ENCODE data around the gene ARIH1.

GRCh38 chr15:71337087-71337944, 222.0 kb downstream of the THSD4 start:
- RRBS: no CpG with 5 or more reads among the region's 8 CpGs

- RRBS: no CpG with 5 or more reads among the region's 9 CpGs
Measured at GRCh38 chr15:71338241-71338781, 223.0 kb downstream of the THSD4 start.

DNA sequence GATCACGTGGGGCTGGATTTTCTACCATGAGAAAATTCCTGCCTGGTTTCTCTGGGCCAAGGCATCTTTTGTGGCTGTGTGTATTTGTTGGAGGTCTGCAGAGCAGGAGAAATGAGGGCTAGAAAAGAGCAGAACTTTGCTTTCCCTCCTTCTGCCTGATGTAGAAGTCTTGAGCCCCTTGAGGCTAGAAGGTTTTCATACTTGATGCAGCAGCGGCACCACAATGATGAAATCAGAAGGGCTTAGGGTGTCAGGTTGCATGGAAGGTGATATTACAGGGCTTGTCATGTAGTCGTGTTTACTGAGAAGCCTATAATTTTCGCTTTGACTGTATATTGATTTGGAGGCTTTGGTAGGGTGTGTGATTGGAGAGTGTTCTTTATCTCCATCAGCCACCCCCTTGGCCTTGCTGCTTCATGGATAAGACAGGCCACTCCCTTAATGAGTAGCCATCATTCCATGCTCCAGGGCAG, 339.8 kb downstream of the THSD4 start:
- RRBS: no CpG with 5 or more reads among the region's 4 CpGs

GRCh38 chr15:71508004-71508668, 302.2 kb upstream of the NR2E3 start:
- RRBS: no CpG with 5 or more reads among the region's 4 CpGs

DNA sequence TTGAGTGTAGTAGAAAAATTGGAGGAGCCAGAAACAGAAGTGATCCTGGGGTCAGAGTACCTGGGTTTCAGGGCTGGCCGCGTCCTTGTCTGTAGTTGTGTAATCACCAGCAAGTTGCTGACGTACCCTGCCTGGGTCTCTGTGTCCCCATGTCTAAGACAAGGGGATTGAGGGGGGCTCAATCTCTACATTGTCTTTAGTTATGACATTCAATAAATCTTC, 295.1 kb upstream of the NR2E3 start:
- RRBS: no CpG with 5 or more reads among the region's 3 CpGs

DNA sequence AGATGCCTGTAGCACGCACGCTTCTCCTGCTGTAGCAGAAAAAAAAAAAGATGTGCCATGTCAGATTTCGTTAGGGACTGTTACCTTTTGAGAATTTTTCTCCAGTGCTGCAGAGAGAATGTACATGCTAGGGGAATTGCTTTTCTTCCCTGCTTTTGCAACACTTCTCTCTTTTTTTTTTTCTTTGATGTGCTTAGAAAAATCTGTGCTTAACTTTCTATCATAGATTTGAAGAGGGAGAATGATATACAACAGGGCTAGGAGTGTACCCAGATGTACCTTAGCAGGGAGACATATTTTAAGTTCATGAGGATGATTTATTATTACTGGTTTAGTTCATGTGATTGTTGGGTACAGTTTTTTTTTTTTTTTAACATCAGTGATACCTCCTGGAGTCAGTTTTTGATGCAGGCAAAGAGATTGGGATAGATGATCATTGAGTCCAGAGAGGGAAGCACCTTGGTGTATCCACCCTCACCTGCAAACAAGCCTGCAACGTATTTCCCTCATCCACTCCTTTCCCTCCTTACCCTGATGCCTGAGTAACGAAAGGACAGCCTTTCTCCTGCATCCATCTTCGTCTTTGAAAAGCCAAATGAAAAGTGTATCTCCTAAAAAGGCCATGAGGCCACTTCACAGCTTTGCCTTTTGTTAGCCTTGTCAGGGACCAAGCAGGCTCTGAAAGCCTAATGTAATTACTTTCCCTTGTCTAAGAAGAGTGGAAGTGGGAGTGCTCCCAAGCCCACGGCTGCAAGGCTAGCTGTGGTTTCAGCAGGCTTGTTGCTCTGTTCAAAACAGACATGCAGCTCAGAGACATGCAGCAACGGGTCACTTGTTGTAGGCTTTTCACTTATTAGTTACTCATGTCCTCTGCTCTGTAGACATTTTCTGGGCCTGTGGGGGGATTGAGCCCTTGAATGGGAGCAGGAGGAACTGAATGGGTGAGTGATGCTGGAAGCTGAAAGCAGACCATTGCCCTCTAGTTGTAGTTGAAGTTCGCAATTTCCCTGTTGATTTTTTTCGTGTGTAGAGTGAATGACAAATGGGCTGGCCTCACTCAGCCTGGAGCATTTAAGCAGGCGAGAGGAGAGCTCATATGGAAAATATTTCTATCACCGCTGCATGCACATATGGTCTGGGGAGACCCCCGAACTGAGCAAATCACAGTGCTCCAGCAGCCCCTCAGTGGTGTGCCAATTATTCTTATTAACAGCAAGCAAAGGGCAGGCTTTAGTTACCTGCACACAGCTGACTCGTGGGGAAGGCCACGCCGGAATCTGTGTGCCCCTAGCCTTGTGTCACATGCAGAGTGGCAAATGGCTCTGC, 262.1 kb upstream of the NR2E3 start:
- RRBS: no CpG with 5 or more reads among the region's 16 CpGs

DNA sequence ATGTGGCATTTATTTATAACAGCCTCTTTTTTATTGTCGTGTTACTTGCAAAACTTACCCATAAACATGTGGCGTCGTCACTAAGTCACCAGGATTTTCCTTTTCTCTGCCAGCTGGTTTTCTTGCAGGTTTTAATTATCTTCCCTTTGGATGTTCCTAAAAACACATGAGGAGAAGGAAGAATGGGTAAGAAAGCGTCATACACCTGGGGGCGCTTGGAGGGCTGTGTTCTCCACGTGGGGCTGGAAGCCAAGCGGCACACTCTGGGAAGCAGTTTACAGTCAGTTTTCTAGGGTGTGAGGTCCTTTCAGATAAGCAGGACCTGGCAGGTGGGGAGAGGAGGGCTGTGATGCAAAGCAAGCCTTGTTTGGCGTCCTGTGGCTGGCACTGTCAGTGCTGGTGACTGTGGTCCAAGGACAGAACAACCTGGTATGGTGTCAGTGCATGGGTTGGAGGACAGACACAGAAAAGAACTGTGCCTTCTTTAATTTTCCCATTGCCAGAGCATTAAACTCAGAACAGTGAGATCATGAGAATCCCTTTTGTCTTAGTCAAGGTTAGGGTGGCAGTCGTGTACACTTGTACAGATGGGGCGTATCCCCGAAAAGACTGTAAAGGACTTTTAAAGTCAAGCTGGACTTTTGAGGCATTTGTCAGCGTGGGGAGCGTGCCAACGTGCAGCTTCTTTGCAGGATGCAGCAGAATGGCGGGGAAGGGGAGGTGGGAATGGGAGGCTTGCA, 260.6 kb upstream of the NR2E3 start:
- RRBS: no CpG with 5 or more reads among the region's 15 CpGs

GRCh38 chr15:71626137-71626445, 184.3 kb upstream of the NR2E3 start:
- RRBS: no CpG with 5 or more reads among the region's 2 CpGs

GRCh38 chr15:72473330-72474427, at the start of gene ARIH1:
ARIH1 (plus strand) TSS chr15:72474330.
- RRBS: 2% methylated on average over 7 of the region's 60 CpGs

DNA sequence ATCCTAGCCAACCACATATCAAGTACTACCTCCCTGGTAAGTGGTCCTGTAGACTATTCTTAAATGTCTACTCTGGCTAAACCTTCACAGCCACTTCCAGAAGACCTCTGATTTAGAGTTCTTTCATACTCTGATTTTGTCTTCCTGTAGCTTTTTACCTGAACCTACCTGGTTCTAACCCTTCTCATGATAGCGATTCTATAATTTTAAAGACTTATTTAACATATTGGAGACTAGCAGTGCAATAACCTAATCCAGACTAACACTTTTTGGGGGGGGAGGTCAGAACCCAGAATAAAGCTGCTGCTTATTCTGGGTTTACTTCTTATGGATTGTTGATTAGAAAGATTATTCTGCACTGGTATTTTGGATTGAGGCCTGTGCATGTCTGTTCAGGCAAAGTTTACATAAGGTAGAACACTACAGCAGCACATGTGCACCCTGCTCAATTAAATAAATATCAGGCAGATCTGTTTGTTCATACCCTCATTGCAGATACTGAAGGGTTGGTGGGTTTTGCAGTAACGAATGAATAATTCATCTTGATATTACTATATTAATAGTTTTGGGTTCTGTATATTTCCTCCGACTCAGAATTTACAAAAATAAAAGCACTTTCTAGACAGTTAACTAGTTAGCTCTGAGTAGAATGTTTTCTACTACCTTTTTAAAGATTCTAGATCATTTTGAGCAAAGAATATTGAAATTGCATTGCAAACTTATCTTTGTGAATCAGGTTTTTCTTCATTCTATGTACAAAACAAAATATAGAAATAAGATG, 19.1 kb downstream of the ARIH1 start:
- RRBS: no CpG with 5 or more reads among the region's 3 CpGs

DNA sequence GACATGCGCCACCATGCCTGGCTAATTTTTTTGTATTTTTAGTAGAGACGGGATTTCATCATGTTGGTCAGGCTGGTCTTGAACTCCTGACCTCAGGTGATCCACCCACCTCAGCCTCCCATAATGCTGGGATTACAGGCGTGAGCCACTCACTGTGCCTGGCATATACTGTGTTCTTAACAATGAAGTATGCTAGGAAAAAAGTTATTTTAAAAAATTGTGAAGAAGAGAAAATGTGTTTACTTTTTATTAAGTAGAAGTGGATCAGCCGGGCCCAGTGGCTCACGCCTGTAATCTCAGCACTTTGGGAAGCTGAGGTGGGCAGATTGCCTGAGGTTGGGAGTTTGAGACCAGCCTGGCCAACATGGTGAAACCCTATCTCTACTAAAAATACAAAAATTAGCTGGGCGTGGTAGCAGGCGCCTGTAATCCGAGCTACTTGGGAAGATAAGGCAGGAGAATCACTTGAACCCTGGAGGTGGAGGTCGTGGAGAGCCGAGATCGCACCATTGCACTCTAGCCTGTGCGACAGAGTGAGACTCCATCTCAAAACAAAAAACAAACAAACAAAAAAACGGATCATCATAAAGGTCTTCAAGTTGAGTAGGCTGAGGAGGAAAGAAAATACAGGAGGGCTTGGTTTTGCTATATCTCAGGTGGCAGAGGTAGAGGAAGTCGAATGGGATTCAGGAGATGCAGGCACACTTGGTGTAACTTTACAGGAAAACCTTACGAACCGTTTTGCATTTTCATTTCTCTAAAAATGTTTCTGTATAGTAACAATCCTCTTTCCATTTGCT, 77.2 kb upstream of the GOLGA6B start:
- RRBS: no CpG with 5 or more reads among the region's 16 CpGs

DNA sequence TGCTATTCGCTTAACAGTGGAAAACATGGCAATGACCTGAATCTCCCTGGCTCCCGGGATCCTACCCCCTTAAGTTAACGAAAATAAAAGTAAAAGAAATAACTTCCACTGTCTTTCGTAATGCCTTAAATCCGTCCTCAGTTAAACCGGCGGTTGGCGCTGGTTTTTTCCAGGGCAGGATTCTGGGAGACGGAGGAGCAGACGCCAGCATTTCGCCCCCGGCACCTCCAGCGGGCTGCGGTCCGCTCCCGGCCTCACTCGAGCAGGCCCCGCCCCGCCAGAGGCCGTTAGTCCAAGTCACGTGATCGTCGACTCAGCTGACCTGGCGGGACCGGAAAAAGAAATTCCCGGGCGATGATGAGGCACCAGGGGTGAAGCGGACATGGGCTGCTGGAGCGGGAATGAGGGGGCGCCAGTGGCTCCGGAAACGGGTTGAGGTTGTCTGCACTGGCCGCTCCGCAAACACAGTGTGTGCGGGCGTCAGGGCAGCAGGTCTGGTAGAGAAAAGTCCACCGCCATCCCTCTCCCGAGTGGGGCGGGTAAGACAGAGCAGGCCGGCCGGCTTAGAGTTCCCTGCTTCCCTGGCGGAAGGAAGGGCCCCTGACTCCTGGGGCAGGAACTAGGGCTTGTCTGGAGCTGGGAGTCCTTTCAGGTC, 17.7 kb upstream of the GOLGA6B start:
- RRBS: no CpG with 5 or more reads among the region's 42 CpGs

DNA sequence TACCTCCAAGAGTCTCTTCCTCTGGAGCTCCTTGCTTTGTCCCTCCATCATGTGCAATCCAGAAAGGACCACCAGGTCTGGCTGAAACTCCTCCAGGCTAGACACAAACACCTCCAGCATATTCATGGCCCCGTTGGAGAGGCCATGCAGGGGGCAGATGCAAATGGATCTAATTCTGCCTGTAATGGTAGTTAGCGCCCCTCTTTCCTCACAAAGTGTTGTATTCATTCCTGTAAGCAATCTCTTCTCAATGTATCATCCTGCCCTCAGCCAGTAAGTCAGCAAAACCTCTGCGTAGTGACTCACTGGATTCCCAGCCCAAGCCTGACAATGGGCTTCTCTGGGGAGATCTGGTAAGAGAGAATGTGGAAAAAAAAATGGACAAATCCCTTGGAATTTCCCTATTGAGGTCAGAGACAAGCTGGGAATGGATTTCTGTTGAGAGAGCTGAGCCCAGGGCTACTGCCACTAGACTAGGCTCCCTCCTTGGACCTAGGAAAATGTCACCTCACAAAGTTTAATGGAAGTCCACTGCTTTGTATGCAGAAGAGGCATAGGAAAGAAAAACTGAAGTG, 25.4 kb downstream of the ADPGK start:
- RRBS: no CpG with 5 or more reads among the region's 3 CpGs

GRCh38 chr15:73082395-73083419, 30.4 kb downstream of the NEO1 start:
- RRBS: no CpG with 5 or more reads among the region's 3 CpGs

GRCh38 chr15:73367463-73368111, 1.2 kb downstream of the HCN4 start:
- RRBS: 2% methylated on average over 71 of the region's 80 CpGs

GRCh38 chr15:73555128-73555599, 78.0 kb downstream of the NPTN start:
- RRBS: no CpG with 5 or more reads among the region's 4 CpGs

GRCh38 chr15:73571326-73571789, 61.8 kb downstream of the NPTN start:
- RRBS: no CpG with 5 or more reads among the region's 5 CpGs

GRCh38 chr15:73691174-73691959, 7.2 kb downstream of the CD276 start:
- RRBS: no CpG with 5 or more reads among the region's 7 CpGs

DNA sequence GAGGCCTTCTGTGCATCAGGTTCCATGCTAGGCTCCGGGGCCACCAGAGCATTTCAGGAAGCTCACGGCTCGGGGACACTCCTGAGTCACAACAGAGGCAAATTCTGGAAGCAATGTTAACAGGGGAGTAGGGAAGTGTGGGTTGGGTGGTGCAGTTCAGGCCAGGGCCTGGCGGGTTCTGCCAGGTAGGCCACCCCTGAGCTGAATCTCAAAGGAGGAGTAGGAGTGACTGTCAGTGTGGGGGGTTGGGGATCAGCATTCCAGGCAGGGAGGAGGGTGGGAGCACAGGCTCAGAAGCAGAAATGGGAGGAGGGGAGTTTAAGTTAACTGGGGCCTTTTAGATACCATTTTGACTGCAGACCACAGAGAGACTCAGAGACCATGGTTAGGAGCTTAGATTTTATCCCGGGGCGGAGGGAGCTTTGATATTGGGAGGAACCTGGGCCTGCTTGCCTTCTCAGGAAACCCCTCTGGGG, 719 bp upstream of the INSYN1 start:
- RRBS: no CpG with 5 or more reads among the region's 6 CpGs